Osteoblast (primary cell): ENCODE data around the gene MELTF.

GRCh38 chr3:195805300-195805638, 6.5 kb downstream of the MUC4 start:
- CAGE, long polyA plus RNA: no peak
- RRBS: 85% methylated on average over 1 of the region's 8 CpGs

DNA sequence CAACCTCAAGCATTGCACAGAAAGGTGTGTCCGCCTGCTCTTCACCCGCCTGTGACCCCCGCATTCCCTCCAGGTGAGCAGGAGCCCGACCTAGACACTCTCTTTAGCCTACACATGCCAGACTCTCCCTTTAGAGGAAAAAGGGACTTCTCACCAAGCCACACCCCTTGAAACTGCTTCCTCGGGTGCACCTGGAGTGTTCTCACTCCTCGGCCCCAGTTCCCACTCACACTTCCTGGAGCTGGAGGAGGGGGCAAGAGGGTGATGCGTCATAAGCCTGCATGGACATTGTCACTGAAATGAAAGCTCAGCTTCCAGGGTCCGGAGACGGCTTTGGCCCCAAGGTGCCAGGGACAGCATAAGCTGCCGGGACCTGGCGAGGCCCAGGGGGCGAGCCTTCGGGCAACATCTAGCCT, 9.7 kb upstream of the MUC4 start:
- CAGE, long polyA plus RNA: no peak
- RRBS: 82% methylated on average over 3 of the region's 13 CpGs

DNA sequence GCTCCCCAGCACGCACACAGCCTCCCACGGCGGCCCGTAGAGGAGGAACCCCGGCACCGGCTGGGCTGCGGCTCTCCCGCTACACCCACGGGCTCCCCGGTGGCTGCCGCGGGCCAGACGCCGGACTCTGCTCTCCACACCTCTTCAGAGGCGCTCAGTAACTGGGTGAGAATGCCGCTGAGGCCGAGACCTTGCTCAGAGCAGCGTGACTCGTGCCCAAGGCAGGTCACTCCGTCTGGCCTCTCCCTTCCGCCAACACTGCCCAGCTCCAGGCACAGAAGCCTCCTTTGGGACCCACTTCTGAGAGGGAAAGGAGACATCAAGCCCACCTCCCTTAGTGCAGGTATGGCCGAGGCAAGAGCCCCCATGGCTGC, 34.3 kb downstream of the TNK2 start:
- CAGE, long polyA plus RNA: no peak
- RRBS: 29% methylated on average over 10 of the region's 22 CpGs

DNA sequence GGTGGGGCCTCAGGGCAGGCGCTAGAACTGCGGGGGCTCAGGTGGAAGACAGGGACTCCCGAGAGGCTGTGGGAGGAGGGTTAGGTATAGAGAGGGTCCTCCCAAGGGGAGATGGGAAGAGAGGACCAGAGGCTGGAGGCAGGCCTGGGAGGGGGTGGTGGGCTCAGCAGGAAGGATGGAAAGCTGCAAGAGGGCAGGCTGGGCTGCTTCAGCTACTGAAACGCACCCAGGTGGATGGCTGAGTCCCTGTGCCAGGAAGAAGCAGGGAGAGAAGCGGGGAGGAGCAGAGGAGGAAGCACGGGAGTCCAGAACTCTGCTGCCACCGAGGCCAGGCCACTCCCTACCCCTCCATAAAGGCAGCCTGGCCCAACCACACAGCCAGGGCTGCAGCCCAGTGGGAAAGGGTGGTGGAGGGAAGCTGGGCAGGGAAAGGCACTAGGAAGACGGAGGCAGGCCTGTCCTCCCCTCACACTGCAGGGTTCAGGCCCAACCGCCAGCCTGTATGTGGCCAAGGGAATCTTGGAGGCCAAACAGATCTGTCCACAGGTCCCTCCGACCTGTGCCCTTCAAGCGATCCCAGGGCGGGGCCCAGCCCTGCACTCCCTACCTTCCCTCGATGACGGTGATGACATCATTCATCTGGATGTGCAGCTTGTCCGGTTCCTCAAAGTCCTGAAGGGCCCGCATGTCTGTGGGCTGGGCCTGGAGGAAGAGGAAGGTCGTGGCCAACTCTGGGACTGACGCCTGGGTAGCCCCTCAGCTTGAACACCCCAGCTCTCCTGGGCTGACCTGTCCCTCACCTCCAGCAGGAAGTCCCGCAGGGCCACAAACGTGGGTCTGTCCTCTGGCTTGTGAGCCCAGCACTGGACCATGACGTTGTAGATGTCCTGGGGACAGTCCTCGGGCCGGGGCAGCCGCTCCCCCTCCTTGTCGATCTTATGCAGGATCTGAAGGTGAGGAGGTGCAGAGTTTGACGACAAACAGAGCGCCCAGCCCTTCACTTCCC, 30.4 kb downstream of the TNK2 start:
- CAGE, long polyA plus RNA: no peak
- RRBS: no CpG with 5 or more reads among the region's 27 CpGs

DNA sequence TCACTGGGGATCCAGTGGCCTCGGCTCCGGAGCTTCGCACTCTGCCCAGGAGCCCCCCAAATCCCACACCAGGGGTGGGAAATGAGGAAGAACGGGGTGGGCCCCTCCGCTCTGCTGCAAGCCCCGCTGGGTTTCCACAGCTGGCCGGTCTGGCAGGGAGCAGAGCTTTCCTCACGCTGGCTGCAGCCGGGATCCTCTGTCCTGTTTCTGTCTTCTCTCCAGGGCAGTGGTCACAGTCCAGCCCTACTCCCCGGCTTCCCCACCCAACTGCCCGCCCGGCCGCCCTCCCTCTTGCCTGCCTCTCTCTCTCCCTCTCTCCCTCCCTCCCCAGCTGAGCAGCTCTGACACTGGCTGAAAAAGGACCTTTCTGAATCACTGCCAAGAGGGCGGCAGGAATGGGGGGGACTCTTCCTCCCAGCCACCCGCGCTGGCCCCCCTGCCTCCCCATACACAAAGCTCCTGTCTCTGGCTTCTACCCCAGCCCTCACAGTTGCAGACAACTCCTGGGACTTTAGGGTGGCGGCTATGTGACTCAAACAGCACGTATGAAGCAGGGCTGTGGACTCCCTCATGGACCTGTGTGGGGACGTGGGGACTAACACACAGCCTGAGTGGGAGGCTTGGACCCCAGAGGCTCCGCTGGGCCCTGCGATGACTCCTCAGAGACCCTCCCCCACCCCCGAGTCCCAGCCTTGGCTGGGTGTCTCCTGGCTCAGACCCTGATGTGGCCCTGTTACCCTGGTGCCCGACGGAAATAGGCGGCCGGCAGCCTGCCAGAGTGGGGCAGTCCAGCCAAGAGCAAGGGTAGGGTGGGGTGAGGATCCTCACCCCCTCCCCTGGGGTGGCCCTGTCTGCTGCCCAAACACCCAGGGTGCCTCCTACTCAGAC, 15.6 kb downstream of the TNK2 start:
- CAGE, long polyA plus RNA: no peak
- RRBS: 3% methylated on average over 7 of the region's 26 CpGs

DNA sequence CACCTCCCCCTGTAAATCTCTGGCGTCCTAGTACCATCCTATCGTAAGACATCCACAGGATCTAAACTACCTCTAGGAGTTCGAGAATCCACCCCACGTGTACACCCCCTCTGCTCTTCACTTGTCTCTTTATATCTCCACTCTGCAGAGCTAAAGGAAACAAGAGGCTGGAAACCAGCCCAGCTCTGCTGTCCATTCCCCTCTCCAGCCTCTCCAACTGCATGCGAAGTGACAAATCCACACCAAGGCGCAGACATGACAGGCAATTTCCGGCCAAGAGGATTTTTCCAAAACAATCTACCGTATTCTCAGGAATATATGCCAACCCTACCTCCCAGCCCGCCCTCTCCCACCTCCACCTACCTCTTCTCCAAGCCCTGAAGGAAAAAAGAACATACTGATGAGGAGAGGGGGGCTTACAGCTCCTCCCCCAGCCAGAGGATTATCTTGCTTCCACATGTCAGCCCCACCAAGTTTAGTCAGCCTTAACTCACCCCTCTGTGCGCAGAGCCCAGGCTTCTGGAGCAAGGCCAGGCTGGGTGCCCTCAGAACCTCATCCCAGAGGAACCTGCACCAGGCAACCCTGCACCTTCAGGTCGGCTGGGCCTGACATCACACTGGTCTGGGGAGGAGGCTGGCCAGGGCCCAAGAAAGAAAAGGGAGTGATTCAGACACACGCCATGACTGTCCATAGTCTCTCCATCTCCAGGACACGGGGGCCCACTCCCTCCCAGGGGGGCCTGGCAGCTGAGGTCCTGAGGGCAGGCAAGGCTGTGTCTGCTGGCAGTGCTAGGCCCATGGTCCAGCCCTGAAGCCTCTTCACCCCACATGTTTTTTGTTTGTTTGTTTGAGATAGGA, 11.4 kb downstream of the TNK2 start:
- CAGE, long polyA plus RNA: no peak
- RRBS: no CpG with 5 or more reads among the region's 13 CpGs

DNA sequence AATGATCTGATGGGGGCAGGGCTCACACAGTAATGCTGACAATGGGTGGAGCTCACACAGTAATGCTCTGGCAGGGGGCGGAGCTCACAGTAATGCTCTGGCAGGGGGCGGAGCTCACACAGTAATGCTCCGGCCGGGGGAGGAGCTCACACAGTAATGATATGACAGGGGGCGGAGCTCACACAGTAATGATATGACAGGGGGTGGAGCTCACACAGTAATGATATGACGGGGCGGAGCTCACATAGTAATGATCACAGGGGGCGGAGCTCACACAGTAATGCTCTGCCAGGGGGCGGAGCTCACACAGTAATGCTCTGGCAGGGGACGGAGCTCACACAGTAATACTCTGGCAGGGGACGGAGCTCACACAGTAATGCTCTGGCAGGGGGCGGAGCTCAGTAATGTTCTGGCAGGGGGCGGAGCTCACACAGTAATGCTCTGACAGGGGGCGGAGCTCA, 53.1 kb upstream of the TNK2 start:
- CAGE, long polyA plus RNA: no peak
- RRBS: no CpG with 5 or more reads among the region's 14 CpGs

- CAGE, long polyA plus RNA: no peak
- RRBS: no CpG with 5 or more reads among the region's 31 CpGs
Measured at GRCh38 chr3:195990488-195991014, 82.2 kb upstream of the TNK2 start.

GRCh38 chr3:196187237-196187634, 24.0 kb downstream of the ZDHHC19 start:
- CAGE, long polyA plus RNA: no peak
- RRBS: no CpG with 5 or more reads among the region's 10 CpGs

GRCh38 chr3:196292308-196292569, 4.7 kb upstream of the PCYT1A start:
- CAGE, long polyA plus RNA: no peak
- RRBS: no CpG with 5 or more reads among the region's 2 CpGs

DNA sequence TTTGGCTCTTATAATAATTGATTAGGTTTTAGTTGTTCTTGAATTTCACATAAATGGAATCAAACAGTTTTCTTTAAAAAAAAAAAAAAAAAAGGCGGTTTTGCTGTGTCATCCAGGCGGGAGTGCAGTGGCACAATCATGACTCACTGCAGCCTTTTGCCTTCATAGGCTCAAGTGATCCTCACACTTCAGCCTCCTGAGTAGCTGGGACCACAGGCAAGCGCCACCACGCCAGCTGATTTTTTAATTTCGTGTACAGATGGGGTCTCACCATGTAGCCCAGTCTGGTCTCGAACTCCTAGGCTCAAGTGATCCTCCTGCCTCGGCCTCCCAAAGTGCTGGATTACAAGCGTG, 1.6 kb upstream of the TM4SF19 start:
- CAGE, long polyA plus RNA: no peak
- RRBS: no CpG with 5 or more reads among the region's 8 CpGs

- CAGE, long polyA plus RNA: no peak
- RRBS: no CpG with 5 or more reads among the region's 9 CpGs
Measured at GRCh38 chr3:196425820-196426300, 6.4 kb downstream of the UBXN7 start.

GRCh38 chr3:196433025-196433420, 796 bp upstream of the UBXN7 start:
- CAGE, long polyA plus RNA: no peak
- RRBS: no CpG with 5 or more reads among the region's 17 CpGs

DNA sequence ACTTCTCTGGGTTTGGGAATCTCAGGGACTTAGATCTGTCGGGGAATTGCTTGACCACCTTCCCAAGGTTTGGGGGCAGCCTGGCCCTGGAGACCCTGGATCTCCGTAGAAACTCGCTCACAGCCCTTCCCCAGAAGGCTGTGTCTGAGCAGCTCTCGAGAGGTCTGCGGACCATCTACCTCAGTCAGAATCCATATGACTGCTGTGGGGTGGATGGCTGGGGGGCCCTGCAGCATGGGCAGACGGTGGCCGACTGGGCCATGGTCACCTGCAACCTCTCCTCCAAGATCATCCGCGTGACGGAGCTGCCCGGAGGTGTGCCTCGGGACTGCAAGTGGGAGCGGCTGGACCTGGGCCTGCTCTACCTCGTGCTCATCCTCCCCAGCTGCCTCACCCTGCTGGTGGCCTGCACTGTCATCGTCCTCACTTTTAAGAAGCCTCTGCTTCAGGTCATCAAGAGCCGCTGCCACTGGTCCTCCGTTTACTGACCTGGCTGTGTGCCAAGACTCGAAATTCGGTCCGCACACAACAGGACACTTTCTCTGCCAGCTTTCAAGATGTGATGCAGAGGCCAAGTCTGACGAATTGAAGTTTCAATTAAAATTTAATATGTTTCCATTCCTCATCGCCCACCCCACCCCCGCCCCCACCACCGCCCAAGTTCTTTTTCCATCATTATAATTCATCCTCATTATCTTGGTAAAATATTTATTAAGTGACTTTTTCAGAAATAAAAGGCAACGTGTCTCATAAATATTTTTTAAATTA, 21.9 kb downstream of the NRROS start:
- CAGE, long polyA plus RNA: no peak
- RRBS: no CpG with 5 or more reads among the region's 25 CpGs

- CAGE, long polyA plus RNA: no peak
- RRBS: no CpG with 5 or more reads among the region's 10 CpGs
Measured at GRCh38 chr3:196662987-196663520, 23.6 kb downstream of the NRROS start.

DNA sequence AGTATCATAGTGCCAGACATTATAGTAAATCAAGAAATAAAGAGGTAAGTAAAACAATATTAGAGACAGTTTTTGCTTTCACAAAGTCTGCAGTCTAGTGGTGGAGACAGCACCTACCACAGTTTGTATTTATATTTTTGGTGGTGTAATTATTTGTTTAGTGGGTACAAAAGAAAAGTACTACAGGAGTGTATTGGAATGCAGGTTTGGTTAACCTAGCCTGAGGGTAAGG, 36.1 kb downstream of the NCBP2 start:
- CAGE, long polyA plus RNA: no peak

DNA sequence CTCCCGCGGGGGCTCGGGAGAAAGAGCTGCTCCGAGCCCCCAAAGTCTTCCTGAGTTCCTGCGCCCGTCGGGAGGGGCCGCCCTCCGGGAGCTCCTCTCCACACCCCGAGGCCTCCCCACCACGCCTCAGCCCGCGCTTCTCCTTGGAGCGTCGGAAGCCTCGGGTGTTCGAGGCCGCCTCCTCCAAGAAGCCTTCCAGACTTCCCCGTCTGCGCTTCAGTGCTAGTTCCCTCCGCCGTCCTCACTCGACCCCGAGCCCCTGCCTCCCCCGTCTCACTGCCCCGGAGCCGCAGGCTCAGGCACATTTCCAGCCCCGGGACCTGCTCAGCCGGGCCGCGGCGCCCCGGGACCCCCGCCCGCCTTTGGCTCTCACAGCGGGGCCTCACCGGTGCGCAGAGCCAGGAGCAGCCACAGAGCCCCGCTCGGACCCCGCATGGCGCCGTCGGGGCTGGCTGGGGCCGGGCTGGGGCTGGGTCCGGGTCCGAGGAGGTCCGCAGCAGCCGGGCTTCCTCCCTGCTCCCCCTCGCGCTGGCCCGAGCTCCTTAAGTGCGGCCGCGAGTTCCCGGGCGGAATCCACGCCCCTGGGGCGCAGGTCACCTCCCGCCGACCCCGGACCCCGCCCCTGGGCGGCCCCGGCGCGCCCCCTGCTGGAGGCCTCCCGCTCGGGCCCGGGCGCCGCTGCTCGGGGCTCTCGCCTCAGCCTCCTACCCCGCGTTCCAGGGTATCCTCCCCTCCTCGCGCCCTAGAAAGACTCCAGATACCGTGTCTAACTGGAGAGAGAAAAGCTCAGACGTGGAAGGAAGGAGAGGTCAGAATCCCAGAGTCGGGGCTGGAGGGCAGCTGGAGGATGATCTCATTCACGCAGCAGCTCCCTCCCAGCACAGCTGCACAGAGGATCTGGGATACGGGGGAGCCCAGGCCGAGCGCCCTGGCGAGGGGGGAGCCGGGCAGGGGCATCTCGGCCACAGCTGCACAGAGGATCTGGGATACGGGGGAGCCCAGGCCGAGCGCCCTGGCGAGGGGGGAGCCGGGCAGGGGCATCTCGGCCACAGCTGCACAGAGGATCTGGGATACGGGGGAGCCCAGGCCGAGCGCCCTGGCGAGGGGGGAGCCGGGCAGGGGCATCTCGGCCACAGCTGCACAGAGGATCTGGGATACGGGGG, at the start of gene MELTF:
Gene MELTF (minus strand): TSS at position 550 of the 1,163 bp plus-strand sequence.
- CAGE, long polyA plus RNA: no peak
- RRBS: 6% methylated on average over 43 of the region's 101 CpGs

- CAGE, long polyA plus RNA: no peak
- RRBS: no CpG with 5 or more reads among the region's 9 CpGs
Measured at GRCh38 chr3:197038205-197038863, 8.7 kb upstream of the MELTF start.

DNA sequence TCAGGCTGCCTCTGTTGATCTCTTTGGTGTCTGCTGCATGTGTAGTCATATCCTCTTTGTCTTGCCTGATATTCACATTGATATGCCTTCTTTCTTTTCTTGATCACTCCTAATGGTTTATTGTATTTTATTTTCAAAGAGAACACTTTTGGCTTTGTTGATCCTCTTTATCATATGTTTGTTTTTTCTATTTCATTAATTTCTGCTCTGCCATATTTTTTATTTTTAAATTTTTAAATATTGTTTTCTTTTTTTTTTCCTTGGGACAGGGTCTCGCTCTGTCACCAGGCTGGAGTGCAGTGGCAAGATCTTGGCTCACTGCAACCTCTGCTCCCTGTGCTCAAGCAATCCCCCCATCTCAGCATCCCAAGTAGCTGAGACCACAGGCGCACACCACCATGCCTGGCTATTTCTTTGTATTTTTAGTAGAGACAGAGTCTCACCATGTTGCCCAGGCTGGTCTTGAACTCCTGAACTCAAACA, 28.2 kb upstream of the MELTF start:
- CAGE, long polyA plus RNA: no peak
- RRBS: no CpG with 5 or more reads among the region's 2 CpGs

DNA sequence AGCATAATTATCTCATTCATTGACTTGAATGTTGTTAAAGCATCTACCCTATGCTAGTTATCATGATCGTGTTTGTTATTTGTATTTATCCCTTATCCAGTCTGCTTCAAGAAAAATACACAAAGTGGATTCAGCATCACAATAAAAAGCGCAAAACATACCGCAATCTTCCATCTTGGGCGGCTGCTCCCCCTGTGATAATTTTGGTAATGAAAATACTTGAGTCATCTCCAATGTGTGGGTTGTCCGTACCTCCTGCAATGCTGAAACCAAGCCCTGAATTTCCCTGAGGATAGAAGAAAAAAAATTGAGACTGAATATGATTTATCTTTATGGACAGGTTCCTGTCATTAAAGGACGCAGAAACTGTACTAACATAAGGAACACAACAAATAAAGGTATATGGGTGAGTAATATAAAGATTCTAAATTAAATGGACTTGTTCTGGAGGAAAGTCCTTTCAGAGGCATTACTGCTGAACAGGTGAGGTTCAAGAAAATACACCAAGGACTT, 110.4 kb upstream of the MELTF start:
- CAGE, long polyA plus RNA: no peak
- RRBS: no CpG with 5 or more reads among the region's 6 CpGs